AG10803 (cell line): ENCODE measurements around a stretch of chr10.

DNA sequence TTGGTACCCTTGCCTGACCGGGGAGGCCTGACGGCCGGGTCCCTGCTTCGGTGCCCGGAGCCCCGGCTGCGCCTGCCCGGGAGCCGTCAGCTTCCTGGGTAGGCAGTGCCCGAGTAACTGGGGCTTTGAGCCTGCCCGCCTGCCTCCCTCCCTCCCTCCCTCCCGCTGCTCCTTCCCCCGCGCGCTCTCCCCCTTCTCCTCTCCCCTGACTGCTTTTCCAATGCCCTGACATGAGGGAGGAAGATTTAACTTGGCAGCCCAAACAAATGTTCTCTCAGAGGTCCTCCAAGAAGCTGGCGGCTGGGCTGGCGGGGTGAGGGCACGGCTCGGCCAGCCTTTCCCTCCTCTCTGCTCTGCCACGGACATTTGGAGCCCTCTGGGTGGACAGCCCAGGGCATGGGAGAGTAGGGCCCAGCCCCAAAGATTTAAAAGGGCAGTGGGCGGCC, 2.0 kb downstream of the ZMIZ1 start:
- RRBS, result no CpG with 5 or more reads among the region's 21 CpGs

DNA sequence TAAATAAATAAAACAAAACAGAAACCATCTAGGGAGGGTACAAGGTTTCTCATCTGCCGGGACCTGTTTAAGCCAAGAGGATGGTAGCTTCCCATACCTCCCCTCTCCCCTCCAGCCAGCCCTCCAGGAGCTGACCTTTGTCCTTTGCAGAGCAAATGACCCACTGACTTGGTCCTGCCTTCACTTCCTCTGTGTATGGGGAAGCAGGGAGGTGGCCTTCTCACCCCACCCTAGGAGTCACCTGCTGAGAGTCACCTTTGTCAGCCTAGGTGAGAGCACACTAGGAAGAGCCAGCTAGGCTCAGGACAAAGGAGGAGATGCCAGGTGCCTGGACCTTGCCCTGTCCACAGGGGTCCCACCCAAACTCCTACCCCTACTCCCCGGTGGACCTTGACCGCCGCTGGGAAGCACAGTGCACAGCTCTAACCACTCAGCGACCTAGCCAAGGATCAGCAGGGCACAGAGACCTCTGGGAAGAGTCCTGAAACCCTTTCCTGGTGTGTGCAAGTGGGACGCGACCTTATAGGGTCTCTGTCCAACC, 8.1 kb downstream of the ZMIZ1 start:
- RRBS, result no CpG with 5 or more reads among the region's 7 CpGs

- RRBS, result no CpG with 5 or more reads among the region's 10 CpGs
These were observed 14.0 kb downstream of the ZMIZ1 start for GRCh38 chr10:79082372-79083629.

GRCh38 chr10:79137176-79137814, 68.5 kb downstream of the ZMIZ1 start:
- RRBS, result no CpG with 5 or more reads among the region's 10 CpGs

- RRBS, result no CpG with 5 or more reads among the region's 30 CpGs
These were observed 81.2 kb downstream of the ZMIZ1 start for GRCh38 chr10:79149540-79150783.

- RRBS, result no CpG with 5 or more reads among the region's 6 CpGs
These were observed 118.3 kb upstream of the PPIF start for GRCh38 chr10:79228891-79229434.

DNA sequence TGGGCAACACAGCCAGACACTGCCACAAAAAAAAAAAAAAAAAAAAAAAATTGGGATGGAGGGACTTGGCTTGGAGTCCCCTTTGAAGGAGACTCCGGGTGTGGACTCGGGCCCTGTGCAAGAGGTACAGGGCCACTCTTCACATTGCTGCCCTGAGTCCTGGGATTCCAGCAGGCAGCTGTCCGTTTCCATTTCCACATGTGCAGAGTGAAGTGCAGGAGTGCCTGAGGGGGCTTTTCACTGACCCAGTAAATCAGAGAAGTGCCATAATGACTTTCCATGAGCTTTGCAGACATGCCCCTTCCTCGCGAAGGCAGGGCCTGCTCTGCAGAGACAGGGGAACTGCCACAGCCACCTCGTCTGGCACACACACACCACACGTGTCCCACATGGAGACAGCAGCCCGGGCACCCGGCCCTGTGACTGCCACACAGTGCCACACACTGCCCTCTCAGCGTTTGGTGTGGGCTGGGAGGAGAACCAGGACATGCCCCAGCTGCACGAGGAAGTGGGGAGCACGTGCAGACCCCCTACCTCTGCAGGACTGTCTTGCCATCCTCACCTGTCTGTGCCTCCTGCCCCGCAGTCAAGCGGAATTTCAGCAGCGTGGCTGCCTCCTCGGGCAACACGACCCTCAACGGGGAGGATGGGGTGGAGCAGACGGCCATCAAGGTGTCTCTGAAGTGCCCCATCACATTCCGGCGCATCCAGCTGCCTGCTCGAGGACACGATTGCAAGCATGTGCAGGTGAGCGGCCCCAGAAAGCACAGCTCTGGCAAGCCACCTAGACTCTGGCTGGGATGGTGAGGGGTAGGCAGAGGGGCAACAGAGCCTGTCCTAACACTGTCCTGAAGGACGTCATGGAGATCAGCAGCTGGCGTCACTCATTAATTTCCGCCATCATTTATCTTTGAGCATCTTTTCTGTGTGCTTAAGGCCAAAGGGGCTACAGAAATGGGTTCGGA, 43.6 kb upstream of the PPIF start:
- RRBS, result no CpG with 5 or more reads among the region's 28 CpGs

GRCh38 chr10:79351805-79352803, 4.8 kb downstream of the PPIF start:
- RRBS, result no CpG with 5 or more reads among the region's 13 CpGs

- RRBS, result no CpG with 5 or more reads among the region's 15 CpGs
These were observed 34.5 kb downstream of the PPIF start for GRCh38 chr10:79381622-79382308.

- RRBS, result no CpG with 5 or more reads among the region's 7 CpGs
These were observed 48.3 kb downstream of the ZCCHC24 start for GRCh38 chr10:79396963-79397601.

GRCh38 chr10:79425068-79425482, 20.3 kb downstream of the ZCCHC24 start:
- RRBS, result no CpG with 5 or more reads among the region's 5 CpGs

DNA sequence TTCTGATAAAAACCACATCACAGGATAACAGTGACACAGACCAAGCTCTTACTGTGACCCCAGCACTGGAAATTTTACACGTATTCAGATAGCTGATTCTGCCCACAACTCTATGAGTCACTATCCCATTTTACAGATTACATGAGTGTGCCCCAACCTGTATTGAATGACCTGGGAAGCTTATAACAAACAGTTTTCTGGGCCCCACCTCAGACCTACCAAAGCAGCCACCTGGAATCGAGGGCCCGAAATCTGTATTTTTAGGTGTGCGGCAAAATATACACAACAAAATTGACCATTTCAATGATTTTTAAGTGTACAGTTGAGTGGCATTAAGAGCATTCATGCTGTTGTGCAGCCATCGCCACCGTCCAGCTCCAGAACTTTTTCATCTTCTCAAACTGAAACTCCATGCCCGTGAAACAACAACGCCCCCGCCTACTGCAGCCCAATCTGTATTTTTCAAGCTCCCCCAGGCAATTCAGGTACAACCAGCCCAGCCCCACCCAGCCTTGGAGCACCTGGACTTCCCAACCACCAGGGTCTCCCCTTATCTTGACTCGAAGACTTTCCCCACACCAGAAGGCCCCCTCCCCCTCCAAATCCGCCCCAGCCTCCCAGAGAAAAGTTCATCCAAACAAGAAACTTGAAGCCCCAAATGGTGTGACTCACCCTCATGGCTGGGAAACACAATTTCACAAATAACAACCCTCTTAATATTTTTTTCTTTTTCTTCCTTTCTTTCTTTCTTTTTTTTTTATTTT, 10.8 kb downstream of the ZCCHC24 start:
- RRBS, result no CpG with 5 or more reads among the region's 11 CpGs

- RRBS, result no CpG with 5 or more reads among the region's 2 CpGs
These were observed 33.7 kb downstream of the NUTM2B start for GRCh38 chr10:79736717-79737074.

GRCh38 chr10:79927025-79927847, 21.7 kb downstream of the SFTPD start:
- RRBS, result no CpG with 5 or more reads among the region's 3 CpGs

DNA sequence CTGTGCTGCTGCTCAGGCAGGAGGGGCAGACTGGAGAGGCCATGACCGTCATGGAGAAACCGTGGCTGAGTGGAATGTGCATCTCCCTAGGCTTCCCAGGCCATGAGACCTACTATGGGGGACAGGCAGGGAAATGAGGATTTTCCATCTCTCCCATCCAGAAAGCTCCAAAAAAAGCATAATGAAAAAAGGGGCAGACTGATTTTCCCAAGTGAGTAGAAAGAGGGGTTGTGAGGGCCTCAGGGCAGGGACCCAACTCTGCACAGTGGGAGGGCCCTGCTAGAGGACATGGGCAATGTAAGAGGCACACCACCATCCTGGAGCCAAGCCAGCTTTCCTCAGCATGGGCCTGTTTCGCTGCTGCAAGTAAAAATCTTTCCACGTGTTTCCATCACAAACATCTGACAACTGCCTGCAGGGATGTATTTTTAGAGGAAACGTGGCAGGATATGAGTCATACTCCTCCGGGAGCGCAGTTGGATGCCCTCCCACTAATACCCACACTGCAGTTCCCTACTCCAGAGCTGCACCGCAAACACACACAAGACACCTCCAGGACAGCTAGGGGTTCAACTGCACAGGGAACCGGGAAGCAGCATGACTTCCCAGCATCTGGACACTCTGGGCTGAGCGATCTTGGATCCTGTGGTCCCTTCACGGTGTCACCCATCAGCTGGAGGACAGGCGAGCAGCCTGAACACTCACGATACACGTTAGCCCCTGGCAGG, 26.0 kb downstream of the PLAC9 start:
- RRBS, result no CpG with 5 or more reads among the region's 14 CpGs

GRCh38 chr10:80204115-80204686, 1.1 kb downstream of the ANXA11 start:
- RRBS, result no CpG with 5 or more reads among the region's 9 CpGs

- RRBS, result no CpG with 5 or more reads among the region's 12 CpGs
These were observed 18.9 kb downstream of the PRXL2A start for GRCh38 chr10:80426984-80427973.

DNA sequence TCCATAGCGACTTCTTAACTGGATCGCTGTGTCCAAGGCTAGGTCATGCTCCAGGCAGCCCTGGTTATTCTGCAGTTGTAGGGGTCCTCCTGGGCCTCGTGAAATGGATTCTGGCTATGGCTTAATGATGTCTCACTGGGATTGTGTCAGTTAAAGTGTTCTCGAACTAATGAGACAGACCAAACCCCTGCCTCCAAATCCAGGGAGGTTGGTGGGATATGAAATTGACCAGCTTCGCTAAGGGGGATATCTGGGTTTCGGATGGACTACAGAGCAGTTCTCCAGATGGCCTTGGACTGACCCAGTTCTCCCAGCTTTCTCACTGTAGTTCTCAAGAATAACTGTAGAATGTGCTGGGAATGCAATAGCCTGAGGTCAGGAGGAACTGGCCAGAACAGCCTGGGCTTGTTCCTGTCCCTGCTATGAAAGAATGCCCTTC, 12.5 kb upstream of the TSPAN14 start:
- RRBS, result no CpG with 5 or more reads among the region's 6 CpGs

DNA sequence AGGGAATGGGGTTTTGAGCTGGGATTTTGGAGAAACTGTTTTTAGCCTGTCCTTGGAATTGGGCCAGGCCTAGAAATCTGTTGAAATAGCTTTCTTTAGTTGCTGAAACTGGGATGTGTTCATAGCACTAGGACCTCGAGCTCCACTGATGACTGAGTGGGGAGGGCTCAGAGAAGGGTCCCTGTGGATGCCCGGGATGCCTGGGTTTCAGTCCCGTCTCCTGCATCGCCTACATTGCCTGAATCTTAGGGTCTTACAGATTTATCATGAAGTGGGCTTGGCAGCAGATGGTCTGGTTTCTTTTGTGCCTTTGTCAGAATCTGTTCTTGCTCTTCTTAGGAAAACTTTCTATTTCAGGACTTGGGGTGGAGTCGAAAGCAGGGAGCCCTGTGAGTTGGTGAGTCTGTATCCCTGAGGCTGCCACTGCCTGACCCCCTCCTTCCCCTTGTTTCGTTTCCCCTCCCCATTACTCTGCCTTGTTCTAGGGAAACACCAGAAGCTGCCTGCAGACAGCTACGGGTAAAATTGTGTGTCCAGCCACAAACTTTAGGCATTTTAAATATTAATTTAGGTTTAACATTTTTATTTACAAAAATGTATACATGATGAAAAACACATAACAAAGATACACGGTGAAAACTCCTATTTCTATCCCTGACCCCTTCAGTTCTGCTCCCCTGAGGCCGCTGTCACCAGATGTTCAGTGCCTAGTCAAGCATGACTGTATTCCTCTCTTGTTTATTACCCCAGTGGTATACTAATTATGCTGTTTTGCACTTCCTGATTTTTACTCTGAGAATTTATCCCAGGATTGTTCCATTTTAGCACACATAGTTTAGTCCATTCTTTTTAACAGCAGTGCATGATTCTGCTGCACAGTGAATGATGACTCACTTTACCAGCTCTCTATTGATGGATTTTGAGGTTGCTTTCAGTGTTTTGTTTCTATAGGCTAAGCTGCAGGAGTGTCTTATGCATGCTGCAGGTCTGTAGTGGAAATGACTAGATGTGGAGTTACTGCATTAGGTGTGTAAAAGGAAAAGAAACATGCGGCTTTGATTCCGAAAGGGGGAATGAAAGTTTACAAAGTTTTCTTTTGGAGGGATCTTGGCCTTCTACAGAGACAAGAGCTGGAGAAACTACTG, 9.0 kb downstream of the TSPAN14 start:
- RRBS, result no CpG with 5 or more reads among the region's 11 CpGs

DNA sequence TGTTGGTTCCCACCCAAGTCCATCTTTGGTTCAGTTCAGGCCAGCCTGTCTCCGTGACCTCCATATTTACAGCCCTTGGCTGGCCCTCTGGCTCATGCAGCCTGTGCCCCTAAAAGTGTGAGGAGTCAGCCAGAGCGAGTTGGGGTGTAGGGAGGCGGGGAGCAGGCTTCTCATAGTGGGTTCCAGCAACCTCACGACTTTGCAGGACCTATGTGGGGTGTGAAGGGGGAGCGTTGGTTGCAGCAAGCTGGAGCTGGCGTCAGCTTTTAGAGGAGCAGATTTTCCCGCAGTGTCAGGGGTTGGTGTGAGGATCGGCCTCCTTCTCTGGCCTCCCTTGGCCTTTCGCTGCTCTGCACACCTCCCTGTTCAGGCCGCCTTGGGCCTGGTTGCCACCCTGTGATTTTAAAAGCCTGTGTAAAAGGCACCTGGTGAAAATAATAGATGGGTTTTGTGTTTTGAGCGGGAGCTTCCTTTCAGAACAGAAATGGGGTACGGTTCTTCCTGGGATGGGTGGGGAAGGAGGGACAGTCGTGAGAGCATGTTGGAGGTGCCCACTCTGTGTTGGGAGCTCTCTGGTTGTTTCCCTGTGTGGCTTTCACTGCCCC, 9.9 kb downstream of the TSPAN14 start:
- RRBS, result no CpG with 5 or more reads among the region's 13 CpGs